ENCODE measurements around the genes CGB5, CGB7, DKKL1 and KASH5.

- PRO-cap, result no peak
- RAMPAGE, long total RNA, 4 experiments, result no peak in any of the 4 experiments
Observed at GRCh38 chr19:48608701-48609240, 2.2 kb downstream of the SPACA4 start.

GRCh38 chr19:48615658-48616607, 1.1 kb upstream of the FAM83E start:
- PRO-cap, result no peak
- RAMPAGE, long total RNA, 4 experiments, result no peak in any of the 4 experiments

GRCh38 chr19:48629466-48630670, 7.3 kb downstream of the DBP start:
- PRO-cap, result bidirectional peak, plus-strand start at chr19:48630241, minus-strand start at chr19:48629953; bidirectional peak, plus-strand start at chr19:48630597, minus-strand start at chr19:48630562
- RAMPAGE, long total RNA, 4 experiments, result no peak in any of the 4 experiments

- PRO-cap, result no peak
- RAMPAGE, long total RNA, 4 experiments, result no peak in any of the 4 experiments
Observed at GRCh38 chr19:48696132-48697191, 691 bp downstream of the FUT2 start.

DNA sequence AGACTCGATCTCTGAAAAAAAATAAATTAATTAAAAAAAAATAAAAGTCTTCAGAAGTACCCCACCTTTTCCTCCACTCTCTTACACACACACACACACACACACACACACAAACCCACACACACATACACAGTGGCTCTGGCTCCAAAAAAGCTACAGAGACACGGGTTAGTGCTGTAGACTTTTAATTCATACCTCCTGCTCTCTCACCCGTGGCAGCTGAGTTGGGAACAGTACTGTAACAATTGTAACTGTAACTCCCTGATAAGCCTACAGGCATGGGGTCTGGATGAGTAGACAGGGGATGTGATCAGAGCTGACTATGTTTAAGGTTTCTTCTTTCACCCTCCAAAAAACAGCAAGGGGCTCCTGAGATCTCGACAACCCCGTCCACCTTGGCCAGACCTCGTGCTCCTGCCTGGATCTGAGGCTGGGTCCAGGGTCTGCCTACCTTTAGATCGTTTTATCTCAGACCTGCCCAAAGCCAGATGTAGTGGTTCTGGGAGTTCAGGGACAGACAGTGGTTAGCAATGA, 1.2 kb upstream of the IZUMO1 start:
- PRO-cap, result no peak
- RAMPAGE, long total RNA, 4 experiments, result no peak in any of the 4 experiments

- PRO-cap, result no peak
- RAMPAGE, long total RNA, 4 experiments, result no peak in any of the 4 experiments
Observed at GRCh38 chr19:48878290-48879530, 6.5 kb downstream of the PPP1R15A start.

GRCh38 chr19:48895781-48896684, 2.5 kb downstream of the TULP2 start:
- PRO-cap, result bidirectional peak, plus-strand start at chr19:48896469, minus-strand start at chr19:48896286
- RAMPAGE, long total RNA, 4 experiments, result no peak in any of the 4 experiments

DNA sequence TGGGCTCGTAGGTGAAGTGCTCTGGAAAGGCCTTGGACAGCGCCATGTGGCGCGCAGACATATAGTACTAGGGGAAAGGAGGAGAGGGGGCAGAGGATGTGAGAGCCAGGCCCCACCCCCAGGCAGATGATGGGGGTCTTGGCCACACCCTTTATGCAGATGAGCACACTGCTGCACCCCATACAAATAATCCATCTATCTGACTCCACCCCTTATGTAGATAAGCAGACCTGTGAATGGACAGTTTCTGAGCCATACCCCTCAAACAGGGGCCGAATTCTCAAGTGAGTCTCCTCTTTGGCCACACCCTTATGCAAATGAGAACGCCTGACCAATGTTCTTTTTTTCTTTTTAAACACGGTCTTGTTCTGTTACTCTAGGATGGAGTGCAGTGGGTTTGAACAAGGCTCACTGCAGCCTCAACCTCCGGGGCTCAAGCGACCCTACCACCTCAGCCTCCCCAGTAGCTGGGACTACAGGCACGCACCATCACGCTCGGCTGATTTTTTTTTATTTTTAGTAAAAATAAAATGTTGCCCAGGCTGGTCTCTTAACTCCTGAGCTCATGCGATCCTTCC, 4.8 kb downstream of the FTL start:
- PRO-cap, result no peak
- RAMPAGE, long total RNA, 4 experiments, result no peak in any of the 4 experiments

GRCh38 chr19:49043640-49044007, at the start of gene CGB5:
Gene CGB5 (plus strand): TSS chr19:49043848.
- PRO-cap, result no peak
- RAMPAGE, long total RNA, 4 experiments, result no peak in any of the 4 experiments

DNA sequence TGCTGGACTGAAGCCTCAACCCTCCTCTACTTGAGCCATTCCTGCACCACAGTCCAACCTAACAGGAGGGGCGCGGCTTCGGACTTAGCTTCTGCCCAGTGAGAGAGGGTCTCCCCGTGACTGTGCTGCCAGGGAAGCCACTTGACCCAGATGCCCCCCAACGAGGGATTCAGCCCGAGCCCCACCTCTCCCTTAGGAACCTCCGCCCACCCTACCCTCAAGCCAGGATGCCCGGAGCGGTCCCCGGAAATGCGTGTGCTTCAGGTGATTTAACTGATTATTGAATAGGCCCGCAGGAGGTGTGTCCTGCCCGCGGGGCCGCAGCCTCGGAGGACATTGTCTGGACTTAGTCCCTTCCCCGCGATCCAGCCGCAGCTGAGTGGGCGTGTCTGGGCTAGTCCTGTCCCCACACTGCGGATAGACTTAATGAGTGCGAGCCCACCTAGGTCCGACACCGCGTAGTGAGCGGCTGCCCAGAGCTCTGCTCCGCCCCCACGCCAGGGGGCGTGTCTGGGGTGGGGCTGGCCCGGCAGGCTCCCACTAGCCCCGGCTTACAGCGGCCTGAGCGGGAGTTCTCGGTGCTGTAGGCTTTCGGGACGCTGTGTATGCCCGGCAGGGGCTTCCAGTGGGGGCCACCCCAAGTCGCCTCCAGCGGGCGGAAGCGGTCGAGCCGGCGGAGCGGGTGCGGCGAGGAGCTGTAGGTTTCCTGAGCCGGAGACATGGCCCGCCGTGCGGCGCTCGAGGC, 1.6 kb downstream of the CGB7 start:
- PRO-cap, result no peak
- RAMPAGE, long total RNA, 4 experiments, result no peak in any of the 4 experiments

DNA sequence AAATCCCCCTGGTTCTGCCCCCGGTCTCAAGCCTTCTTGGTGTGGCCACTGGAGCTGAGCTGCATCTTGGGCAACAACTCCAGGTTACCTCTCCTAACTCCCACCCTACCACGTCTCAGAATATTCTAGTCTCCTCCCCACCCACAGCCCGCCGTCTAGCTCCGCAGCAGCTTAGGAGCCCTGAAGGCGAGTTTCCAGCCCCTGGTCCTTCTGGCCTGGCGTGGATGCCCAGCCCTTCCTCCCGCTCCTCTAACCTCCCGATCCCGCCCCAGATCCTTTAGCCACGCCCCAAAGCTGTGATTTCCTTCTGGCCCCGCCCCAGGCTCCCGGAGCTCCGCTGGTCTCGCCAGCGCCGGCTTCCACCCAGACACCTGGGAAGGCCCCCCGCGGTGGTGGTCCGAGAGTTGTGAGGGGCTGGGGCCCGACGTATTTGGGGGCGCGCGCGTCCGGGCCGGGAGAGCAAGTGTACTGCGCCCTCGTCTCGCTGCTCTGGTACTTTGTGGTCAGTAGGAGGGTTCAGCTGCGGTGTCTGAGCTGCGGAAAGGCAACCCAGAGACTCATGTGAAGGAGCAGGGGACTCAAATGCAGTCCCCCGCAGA, at the start of gene CGB7:
Gene CGB7 (minus strand): TSS at position 226 of the 599 bp plus-strand sequence.
- PRO-cap, result unidirectional peak, minus-strand start at position 251 of the sequence
- RAMPAGE, long total RNA, 4 experiments, result no peak in any of the 4 experiments

DNA sequence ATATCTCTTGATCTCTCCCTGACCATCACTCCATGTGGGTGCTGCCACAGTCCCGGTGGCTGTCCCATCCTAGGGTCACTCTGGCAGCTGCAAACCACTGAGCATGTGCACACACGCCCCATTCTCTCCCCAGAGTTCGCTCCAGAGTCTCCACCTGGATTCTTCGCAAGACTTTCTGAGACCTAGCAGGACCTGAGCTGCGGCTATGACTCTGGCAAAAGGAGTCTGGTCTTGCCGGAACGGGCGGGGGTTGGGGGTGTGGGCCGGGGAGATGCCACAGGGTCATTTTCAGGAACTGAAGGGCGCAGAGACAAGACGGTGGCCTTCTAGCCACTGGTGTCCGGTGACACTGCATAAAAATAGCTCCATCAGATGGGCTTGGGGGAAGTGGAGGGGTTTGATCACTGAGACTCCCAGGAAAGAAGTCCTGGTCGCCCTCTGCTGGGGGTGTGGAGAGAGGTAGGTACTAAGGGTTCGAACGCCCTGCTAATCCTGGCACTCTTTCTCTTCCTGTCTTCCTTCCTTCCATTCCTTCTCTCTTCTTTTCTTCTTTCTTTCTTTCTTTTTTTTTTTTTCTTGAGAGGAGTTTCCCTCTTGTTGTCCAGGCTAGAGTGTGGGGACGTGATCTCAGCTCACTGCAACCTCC, 1.3 kb upstream of the KCNA7 start:
- PRO-cap, result no peak
- RAMPAGE, long total RNA, 4 experiments, result no peak in any of the 4 experiments

- PRO-cap, result bidirectional peak, plus-strand start at chr19:49165506, minus-strand start at chr19:49165404
- RAMPAGE, long total RNA, 4 experiments, result no peak in any of the 4 experiments
Observed at GRCh38 chr19:49164925-49165769, 7.6 kb downstream of the TRPM4 start.

GRCh38 chr19:49211789-49212521, 54.4 kb downstream of the TRPM4 start:
- PRO-cap, result no peak
- RAMPAGE, long total RNA, 4 experiments, result no peak in any of the 4 experiments

DNA sequence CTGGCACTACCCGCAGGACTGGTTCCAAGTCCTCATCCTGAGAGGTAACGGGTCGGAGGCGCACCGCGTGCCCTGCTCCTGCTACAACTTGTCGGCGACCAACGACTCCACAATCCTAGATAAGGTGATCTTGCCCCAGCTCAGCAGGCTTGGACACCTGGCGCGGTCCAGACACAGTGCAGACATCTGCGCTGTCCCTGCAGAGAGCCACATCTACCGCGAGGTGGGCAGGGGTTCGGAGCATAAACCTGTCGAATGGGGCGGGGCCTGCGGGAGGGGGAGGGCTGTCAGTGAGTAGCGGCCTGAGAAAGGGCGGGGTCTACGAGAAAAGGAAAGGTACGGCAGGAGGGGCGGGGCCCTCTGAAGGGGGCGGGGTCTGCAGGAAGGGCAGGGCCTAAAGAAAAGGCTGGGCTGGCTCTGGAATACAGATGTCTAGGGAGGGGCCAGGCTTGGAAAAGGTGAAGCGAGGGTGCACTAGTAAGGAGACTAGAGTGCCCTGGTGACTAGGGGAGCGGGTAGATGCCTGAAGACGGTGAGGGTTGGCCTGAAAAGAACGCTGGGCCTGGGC, 3.6 kb downstream of the CD37 start:
- PRO-cap, result bidirectional peak, plus-strand start at position 489 of the sequence, minus-strand start at position 217 of the sequence
- RAMPAGE, long total RNA, 4 experiments, result no peak in any of the 4 experiments

DNA sequence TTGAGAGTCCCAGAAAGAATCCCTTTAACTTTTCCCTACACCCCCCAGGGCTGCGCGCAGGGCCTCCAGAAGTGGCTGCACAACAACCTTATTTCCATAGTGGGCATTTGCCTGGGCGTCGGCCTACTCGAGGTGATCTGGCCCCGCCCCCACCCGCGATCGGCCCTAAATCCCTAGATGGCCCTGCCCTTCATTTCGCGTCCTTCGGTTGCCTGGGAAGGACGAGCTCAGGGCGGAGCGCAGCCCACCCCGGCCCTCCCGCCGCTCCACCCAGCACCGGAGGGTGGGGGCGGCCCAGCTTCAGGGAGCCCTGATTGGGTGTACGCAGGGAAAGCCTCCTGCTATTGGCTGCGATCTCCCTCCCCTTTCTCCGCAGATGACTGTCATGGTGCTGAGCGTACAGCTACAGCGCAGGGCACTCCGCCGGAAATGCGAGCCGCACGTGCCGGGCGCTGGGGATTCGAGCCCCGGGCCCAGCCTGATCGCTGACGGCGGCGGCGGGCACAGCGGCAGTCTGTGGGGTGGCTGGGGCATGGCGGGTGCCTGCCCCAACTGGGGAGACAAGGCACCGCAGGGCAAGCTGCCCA, 4.2 kb downstream of the CD37 start:
- PRO-cap, result bidirectional peak, plus-strand start at position 373 of the sequence, minus-strand start at position 207 of the sequence
- RAMPAGE, long total RNA, 4 experiments, result no peak in any of the 4 experiments

GRCh38 chr19:49359746-49360978, 2.1 kb downstream of the TEAD2 start:
- PRO-cap, result bidirectional peak, plus-strand start at chr19:49360527, minus-strand start at chr19:49360389
- RAMPAGE, long total RNA, 4 experiments, result no peak in any of the 4 experiments

GRCh38 chr19:49362871-49363244, 642 bp upstream of the TEAD2 start:
- PRO-cap, result no peak
- RAMPAGE, long total RNA, 4 experiments, result no peak in any of the 4 experiments

- PRO-cap, result unidirectional peak, minus-strand start at chr19:49363453
- RAMPAGE, long total RNA, 4 experiments, result start-site peak on the plus strand in 2 of 4 experiments, at chr19:49363833-49363872 at its widest, 6 to 11 reads per replicate
Observed at GRCh38 chr19:49363245-49364349, at the start of gene DKKL1. Gene DKKL1 (plus strand): TSS chr19:49363877.

GRCh38 chr19:49388000-49388442, at the start of gene KASH5:
Gene KASH5 (plus strand): TSS chr19:49388249.
- PRO-cap, result unidirectional peak, minus-strand start at chr19:49388076
- RAMPAGE, long total RNA, 4 experiments, result no peak in any of the 4 experiments

Measured in gastroesophageal sphincter (tissue), 4 donors.